ENCODE results near the gene ASIC1.

- RRBS, result no CpG with 5 or more reads among the region's 15 CpGs
These were observed 6.5 kb downstream of the DHH start for GRCh38 chr12:49088003-49088633.

DNA sequence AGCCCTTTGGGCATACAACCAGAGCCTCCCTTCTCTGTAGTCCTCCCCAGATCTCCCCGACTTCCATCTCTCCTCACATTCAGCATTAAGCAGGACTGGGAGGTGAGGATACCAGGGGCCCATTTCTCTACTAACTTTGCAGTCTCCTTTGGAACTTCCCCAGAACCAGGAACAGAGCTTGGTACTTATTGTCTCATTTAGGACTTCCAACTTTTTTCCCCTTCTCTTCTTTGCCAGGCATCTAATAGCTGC is 489 bp upstream of the DHH start:
- RRBS, result no CpG with 5 or more reads among the region's 1 CpG

- RRBS, result no CpG with 5 or more reads among the region's 6 CpGs
These were observed 1.5 kb downstream of the TUBA1B start for GRCh38 chr12:49129698-49130026.

- RRBS, result no CpG with 5 or more reads among the region's 2 CpGs
These were observed 16.4 kb upstream of the TUBA1B start for GRCh38 chr12:49147510-49148127.

DNA sequence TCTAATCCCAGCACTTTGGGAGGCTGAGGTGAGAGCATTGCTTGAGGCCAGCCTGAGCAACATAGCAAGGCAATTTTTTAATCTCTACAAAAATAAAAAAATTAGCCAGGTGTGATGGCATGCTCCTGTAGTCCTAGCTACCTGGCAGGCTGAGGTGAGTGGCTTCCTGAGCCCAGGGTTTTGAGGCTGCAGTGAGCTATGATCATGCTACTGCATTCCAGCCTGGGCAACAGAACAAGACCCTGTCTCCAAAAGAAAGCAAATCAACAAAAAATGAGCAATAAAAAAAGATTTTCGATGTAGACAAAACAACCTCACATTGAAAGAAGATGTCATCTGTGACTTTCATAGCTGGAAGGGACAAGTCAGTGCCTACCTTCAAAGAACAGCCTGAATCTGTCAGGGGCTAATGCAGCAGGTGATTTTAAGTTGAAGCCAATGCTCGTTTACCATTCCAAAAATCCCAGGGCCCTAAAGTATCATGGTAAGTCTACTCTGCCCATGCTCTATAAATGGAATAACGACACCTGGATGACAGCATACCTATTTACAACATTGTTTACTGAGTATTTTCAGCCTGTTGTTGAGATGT is 20.1 kb upstream of the TUBA1B start:
- RRBS, result no CpG with 5 or more reads among the region's 3 CpGs

- RRBS, result no CpG with 5 or more reads among the region's 6 CpGs
These were observed 1.6 kb downstream of the TUBA1A start for GRCh38 chr12:49187158-49187761.

- RRBS, result no CpG with 5 or more reads among the region's 6 CpGs
These were observed 26.0 kb upstream of the TUBA1A start for GRCh38 chr12:49214648-49215543.

GRCh38 chr12:49345975-49346482 is 659 bp upstream of the DNAJC22 start:
- RRBS, result 9% methylated on average over 25 of the region's 36 CpGs

GRCh38 chr12:49633289-49634091 is 10.1 kb downstream of the PRPF40B start:
- RRBS, result no CpG with 5 or more reads among the region's 6 CpGs

GRCh38 chr12:49705376-49705971 is 1.7 kb downstream of the FMNL3 start:
- RRBS, result no CpG with 5 or more reads among the region's 7 CpGs

DNA sequence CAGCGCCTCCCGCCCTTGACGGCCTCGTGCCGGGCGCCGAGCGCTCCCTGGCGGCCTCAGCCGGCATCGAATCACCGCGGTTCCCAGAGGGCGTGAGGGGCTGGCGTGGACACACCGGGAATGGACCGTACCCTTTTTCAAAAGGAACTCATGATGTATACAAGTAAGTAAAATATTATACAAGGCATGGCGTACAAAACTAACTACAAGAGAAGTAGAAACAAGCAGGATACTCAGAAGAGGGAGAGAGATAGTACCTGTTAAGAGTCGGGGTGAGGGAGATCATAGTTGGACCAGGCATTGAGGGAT is 426 bp upstream of the FMNL3 start:
- RRBS, result 2% methylated on average over 12 of the region's 19 CpGs

DNA sequence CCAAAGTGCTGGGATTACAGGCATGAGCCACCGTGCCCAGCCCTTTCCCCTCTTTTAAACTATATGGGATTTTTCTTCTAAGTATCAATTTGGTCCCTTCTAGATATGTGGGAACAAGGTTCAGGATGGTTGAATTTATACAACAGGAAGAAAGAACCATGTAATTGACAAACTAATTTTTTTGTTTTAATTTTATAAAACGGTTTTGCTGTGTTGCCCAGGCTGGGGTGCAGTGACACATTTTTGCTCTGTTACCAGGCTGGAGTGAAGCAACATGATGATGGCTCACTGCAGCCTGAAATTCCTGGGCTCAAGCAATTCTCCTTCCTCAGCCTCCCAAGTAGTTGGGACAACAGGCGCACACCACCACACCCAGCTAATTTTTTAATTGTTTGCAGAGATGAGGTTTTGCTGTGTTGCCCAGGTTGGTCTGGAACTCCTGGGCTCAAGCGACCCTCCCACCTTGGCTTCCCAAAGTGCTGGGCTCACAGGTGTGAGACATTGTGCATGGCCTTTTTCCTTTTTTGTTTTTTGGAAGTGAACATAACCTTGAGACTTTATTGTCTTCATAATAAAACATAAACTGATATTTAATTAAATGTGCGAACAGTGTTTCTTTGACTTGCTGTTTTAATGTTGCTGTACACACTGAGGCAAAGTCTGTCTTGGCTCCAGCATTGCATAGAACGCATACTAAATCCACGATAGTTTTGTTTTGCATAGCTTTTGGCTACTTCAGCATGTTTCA is 5.9 kb downstream of the TMBIM6 start:
- RRBS, result no CpG with 5 or more reads among the region's 7 CpGs

DNA sequence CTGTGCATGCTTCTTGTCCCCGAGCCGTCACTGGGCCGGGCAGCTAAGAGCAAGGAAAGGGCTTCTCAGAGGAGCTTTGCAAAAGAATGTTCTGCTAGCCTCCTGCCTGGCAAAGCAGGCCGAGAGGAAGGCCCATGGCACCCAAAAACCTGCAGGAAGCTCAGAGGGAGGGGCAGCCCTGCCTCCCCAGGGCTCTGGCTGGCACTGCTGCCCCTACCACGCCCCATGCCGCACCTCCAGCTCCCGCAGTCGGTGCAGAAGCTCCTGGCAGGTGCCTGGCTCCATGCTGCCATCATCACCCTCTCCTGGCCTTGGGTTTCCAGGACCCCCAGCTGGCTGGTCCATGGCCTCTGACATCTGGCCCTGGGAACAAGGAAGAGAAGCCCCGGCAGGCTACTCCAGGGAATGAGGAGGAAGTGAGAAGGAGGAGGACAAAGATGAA is 24.5 kb downstream of the NCKAP5L start:
- RRBS, result no CpG with 5 or more reads among the region's 9 CpGs

- RRBS, result no CpG with 5 or more reads among the region's 5 CpGs
These were observed 2.8 kb downstream of the NCKAP5L start for GRCh38 chr12:49825340-49825814.

- RRBS, result no CpG with 5 or more reads among the region's 3 CpGs
These were observed 9.4 kb downstream of the FAIM2 start for GRCh38 chr12:49894294-49894769.

DNA sequence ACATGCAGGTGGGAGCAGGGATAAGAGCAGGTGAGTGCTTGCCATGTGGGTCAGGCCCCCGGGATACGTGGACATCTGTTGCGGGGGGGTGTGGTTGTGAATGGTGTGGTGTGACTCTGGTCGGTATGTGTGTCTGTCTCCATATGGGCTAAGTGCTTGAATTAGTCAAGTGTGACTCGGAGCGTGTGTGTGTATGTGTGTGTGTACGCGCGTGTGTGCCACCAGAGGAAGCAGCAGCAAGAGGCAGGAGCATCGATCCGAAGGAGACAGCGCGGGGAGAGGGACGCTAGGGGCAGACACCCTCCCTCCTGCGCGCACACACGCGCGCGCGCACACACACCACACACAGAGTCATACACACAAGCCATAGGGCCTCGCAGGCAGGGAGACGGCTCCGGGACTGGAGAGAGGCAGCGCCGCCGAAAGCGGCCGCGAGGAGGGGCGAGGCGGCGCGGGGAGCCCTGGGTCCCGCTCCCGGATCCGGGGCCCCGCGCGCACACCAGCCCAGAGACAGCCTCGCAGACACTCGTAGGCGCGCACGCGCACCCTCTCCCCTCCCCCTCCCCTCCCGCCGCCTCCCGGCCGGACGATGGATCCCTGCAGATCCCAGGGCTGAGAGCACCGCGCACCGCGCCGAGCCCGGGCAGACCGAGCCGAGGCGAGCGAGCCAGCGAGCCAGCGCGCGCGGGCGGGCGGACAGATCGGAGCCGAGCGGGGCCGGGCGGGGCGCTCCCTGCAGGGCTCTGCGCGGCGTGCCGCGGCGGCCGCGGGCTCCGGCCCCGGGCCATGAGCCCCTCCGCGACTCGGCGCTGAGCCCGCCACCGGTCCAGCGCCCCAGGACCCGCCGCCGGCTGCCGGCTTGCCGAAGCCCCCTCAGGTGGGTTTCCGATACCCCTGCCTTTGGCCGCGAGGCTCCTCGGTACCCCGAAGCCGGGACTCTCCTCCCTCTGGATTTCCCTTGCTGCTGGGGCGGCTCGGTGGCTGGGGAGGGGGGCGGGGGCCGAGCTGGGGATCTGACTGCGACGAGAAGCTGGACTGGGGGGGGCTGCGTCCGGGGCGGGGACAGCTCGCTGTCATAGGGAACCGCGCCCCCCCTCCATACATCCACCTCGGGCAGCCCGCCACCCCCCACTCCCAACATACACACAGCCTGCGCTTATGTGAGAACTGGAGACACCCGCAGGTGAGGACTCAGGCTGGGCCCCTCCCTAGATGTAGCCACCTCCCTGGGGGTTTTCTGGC is at the start of gene ASIC1:
ASIC1 (plus strand) TSS at position 557 of the 1,242 bp plus-strand sequence.
- RRBS, result 2% methylated on average over 64 of the region's 118 CpGs

- RRBS, result no CpG with 5 or more reads among the region's 2 CpGs
These were observed 19.5 kb upstream of the CERS5 start for GRCh38 chr12:50186604-50187035.

DNA sequence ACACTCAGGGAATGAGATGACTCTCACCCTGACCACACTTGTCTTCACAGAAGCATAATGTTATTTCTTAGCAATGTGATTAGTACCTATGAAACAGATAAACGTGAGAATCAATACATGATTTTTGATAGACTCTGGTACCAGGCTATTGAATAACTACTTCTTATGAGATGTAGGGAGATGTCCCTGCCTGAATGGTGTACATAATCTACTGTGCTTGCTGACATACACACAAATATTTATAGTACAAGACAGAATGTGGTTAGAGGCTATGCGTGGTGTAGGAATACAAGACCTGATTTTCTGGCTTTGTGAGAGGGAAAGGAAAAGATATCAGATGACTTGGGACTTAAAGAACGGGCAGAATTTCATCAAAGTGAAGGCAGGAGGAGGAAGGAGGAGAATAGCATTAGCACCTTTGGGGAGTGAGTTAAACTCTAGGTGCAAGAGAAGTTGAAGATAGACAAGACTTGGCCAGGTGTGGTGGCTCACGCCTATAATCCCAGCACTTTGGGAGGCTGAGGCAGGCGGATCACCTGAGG is 31.4 kb downstream of the LIMA1 start:
- RRBS, result no CpG with 5 or more reads among the region's 5 CpGs

DNA sequence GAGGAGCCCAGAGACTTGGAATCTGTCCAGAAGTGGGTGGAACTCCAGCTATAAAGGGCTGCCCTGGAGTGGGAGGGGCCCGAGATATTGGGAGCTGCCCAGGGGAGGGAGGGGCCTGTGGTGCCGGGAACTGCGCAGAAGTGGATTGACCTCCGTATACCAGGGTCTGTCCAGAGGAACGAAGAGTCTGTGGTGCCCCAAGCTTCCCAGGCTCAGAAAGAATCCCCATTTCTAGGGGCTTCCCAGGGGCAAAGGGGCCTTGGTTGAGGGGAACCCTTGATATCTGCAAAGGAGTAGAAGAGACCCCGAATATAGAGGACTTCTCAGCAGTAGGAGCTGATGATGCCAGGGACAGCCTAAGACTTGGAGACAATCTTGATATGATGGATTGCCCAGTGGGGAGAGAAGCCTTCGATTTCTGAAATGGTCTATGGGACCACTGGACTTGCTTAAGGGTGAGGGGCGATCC is 45.1 kb downstream of the FAM186A start:
- RRBS, result no CpG with 5 or more reads among the region's 8 CpGs

DNA sequence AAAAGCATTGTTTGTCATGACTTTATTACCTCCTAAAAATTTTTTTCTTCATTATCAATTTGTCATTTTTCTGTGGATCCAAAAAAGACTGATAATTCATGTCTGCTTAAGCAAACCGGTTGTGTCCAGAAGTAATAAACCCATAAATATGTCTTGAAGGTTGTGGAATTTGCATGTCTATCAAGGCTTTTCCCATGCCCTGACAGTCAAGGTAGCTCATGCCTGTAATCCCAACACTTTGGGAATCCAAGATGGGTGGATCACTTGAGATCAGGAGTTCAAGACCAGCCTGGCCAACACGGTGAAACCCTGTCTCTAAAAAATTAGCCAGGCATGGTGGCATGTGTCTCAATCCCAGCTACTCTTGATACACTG is 19.9 kb upstream of the DIP2B start:
- RRBS, result no CpG with 5 or more reads among the region's 2 CpGs